Measurements from ENCODE around the genes NMT2 and TRDMT1.

DNA sequence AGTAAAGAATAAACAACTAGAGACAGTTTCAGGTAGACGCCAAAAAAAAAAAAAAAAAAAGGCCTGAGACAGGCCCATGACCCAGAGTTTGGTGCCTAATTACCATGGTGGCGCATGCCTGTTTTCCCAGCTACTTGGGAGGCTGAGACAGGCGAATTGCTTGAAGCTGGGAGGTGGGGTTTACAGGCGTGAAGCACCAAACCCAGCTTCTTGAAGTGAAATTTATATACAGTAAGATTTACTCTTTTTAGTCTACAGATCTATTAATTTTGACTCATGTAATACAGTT, 157.0 kb downstream of the FAM107B start:
- RRBS: no CpG with 5 or more reads among the region's 4 CpGs
CAGE:
- cytosol, long polyA plus RNA: no peak
- long polyA plus RNA: no peak
- nucleus, long polyA plus RNA: no peak

- RRBS: no CpG with 5 or more reads among the region's 5 CpGs
CAGE:
- cytosol, long polyA plus RNA: no peak
- long polyA plus RNA: no peak
- nucleus, long polyA plus RNA: no peak
Measured at GRCh38 chr10:14645129-14645670, 129.5 kb downstream of the FAM107B start.

DNA sequence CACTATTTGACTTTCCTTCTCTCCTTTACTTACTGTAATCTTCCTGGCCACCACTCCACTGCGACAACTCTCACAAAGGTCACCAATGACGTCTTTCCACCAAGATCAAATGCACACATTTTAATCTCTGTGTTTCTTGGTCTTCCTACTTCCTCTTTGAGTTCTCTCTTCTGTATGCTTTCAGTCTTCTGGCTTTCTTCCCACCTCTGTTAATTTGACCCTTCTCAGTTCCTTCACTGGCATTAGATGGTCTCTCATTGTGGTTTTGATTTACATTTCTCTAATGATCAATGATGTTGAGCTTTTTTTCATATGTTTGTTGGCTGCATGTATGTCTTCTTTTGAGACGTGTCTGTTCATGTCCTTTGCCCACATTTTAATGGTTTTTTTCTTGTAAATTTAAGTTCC, 31.9 kb downstream of the FAM107B start:
- RRBS: no CpG with 5 or more reads among the region's 3 CpGs
CAGE:
- cytosol, long polyA plus RNA: no peak
- long polyA plus RNA: no peak
- nucleus, long polyA plus RNA: no peak

DNA sequence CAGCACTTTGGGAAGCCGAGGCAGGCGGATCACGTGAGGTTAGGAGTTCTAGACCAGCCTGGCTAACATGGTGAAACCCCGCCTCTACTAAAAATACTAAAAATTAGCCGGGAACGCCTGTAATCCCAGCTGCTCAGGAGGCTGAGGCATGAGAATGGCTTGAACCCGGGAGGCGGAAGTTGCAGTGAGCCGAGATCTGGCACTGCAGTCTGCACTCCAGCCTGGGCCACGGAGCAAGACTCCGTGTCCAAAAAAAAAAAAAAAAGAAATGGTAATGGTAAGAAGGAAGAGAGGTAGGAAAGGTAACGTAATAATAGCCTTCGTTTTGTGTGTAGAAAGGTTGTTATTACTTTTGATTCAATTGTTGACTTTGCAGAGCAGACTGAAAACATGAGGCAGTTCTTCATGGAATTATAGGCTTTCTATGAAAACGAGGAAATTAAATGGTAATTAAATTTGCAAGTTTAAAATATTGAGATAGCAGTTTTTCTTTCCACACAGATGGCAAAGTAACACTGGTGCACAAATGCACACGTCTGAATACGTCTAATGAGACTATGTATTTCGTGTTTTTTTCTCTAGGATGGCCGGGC, 1.3 kb downstream of the HSPA14 start:
- RRBS: 19% methylated on average over 2 of the region's 18 CpGs
CAGE:
- cytosol, long polyA plus RNA: no peak
- long polyA plus RNA: no peak
- nucleus, long polyA plus RNA: no peak

DNA sequence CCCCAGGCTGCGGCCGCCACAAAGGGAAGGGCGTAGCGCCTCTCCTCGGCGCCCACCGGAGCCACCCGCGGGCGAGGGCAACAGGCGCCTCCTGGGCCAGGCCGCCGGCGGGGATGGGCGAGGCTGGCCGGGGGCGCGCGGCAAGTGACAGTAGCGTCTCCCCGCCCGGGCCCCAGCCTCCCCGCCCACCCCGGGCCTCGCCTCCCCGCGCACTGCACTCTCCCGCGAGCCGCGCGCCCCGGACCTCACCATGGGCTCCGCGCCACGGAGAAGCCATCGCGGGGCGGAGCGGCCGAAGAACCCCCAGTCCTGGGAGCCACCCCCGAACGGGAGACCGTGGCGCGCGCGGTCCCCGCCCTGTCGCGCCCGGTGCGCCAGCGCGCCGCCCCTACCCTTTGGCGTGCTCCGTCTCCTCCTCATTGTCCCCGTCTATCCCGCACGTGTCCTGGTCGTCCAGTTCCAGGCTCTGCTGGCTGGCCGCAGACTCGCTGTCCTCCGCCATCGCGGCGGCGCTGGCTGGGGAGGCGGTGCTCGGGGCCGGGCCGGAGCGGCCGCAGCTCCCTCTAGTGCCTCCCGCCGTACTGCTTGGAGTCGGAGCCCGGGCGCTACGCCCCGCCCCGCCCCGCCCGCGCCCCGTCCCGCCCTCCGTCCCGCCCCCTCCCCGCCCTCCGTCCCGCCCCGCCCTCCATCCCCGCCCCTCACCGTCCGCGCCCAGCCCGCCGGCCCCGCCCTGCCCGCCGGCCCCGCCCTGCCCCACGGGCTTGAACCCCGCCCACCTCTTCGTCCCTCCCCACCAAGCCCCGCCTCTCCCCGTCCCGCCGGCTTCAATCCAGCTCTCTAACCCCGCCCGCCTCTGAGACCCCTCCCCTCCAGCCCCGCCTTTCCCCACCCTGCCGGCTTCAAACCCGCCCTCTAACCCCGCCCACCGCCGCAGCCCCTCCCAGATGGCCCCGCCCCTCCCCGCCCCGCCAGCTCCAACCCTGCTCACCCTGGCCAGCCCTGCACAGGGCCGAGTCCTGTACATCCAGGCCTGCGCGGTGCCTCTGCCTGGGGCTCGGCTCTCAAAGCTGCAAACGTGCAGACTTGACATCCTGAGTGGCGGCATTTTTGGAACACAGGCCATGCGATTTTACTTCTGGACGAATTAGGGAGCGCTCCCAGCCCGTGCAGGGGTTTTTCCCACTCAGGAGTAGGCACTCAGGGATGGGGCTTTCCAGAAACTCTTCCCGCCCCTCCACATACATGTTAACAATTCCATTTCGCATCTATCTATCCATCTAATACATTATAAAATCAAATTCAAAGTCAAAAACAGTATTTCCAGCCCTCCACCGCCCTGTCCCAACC, at the start of gene NMT2:
Gene NMT2 (minus strand): TSS at position 583 of the 1,347 bp plus-strand sequence.
- RRBS: 1% methylated on average over 43 of the region's 135 CpGs
CAGE:
- cytosol, long polyA plus RNA: start-site peak on the minus strand centred at position 432 of the sequence, 14 bp wide, 20 reads; start-site peak on the minus strand centred at position 544 of the sequence, 63 bp wide, 389 reads
- long polyA plus RNA: start-site peak on the minus strand centred at position 550 of the sequence, 75 bp wide, 362 and 372 reads in 2 replicates
- nucleus, long polyA plus RNA: start-site peak on the minus strand centred at position 437 of the sequence, 24 bp wide, 37 reads; start-site peak on the minus strand centred at position 539 of the sequence, 53 bp wide, 534 reads

DNA sequence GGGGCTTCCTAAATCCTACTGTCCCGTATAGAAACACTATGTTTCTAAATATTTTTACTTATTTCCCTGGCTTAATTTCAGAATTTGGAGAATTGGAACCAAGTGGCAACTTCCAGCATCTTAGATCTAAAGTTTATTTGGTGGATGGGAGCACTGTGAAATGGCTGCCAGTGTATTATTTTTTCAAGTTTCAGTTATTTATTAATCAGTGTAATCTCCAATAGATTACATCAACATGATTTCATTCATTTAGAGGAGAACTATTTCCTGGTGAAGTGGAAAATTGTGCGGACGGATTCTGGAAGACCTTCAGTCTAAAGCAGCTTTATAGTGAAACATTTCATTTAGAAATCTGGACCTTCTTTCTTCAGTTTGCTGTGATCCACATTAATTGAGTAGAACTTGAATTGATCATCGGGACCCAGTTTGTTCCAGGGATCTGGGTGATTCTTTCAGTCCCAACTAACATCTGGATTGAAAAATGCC, 2.2 kb upstream of the NMT2 start:
- RRBS: no CpG with 5 or more reads among the region's 4 CpGs
CAGE:
- cytosol, long polyA plus RNA: no peak
- long polyA plus RNA: no peak
- nucleus, long polyA plus RNA: no peak

DNA sequence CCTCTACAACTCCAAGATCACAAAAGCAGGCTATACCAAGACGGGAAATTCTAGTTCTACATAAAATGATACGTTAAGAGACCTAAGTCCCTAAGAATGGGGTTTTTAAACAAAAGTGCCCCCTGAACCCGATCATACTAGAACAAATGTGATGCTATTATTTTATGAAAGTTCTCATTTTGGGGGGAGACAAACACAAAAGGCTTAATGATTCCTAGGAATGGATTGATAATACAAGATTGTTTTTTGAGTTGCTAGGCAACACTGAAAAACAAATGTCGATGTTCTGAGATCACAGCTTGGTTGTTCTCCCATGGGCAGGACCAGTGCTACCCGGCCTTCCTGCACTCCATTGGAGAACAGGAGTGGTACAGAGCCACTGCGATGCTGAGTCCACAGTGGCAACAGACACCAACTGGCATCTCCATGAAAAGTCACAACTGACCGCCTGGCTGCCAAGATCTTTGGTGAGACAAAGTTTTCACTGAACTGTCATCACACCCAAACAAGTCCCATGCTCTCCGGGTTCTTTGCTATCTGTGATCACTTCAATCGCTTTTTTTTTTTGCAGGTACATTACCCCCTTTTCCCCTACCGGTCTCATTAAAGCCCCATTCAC, 68.8 kb upstream of the NMT2 start:
- RRBS: no CpG with 5 or more reads among the region's 10 CpGs
CAGE:
- cytosol, long polyA plus RNA: no peak
- long polyA plus RNA: no peak
- nucleus, long polyA plus RNA: no peak

DNA sequence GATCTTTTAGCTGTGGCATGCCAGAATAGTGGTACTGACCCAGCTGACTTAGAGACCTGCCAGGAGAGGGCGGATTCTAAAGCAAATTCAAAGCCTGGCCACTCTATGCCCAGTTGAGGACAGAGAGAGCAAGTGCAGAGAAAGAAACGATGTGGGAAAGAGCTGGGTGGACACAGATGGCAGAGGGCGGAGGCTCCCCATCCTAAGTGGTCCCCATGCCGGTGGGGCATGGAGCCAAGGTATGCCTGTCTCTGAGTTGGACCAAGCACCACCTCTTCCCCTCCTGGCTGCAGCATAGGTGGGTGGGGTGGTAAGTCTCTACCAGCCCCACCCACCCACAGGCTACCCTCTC, 85.5 kb upstream of the NMT2 start:
- RRBS: no CpG with 5 or more reads among the region's 4 CpGs
CAGE:
- cytosol, long polyA plus RNA: no peak
- long polyA plus RNA: no peak
- nucleus, long polyA plus RNA: no peak

DNA sequence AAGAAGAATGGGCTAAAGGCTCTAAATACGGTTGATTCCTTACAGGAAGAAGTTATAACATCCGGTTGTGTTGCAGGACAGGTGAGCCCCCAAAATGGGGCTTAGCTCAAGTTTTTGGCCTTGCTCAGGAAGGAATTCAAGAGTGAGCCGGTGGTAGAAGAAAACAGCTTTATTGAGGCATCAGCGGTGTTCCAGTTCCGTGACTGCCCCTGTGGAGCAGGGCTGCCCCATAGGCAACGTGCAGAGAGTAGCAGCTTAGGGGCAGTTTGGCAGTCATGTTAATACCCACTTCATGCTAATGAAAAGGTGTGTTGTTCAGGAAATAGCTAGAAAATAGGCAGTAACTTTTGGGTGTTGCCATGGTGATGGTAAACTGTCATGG, 36.2 kb upstream of the MINDY3 start:
- RRBS: 89% methylated on average over 1 of the region's 6 CpGs
CAGE:
- cytosol, long polyA plus RNA: no peak
- long polyA plus RNA: no peak
- nucleus, long polyA plus RNA: no peak

GRCh38 chr10:16520349-16520659, 1.4 kb downstream of the C1QL3 start:
- RRBS: 2% methylated on average over 12 of the region's 30 CpGs
CAGE:
- cytosol, long polyA plus RNA: no peak
- long polyA plus RNA: no peak
- nucleus, long polyA plus RNA: no peak

DNA sequence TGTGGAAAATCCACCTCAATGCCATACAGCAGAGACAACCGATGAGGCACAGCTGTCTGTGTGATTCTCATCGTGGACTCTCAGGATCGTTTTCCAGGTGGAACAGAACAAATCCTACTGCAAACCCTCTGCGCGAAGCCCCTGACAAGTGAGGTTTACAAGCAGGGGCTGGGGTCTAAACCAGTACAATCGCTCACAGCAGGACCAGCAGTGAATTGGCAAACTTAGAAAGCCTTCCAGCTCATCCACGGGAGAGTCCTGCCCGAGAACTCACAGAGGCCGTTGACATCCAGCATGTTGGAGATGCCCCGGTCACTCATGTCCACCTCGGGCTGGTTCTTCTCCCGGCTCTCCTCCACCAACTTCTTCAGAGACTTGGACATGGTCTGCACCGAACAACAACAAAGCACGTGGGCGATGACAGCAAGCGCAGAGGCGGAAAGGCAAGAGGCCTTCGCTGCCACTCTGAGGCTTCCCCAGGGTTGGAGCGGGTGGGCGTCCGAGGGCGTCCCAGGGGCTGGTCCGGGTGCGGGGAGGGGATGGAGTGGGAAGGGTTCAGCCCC, 444 bp downstream of the RSU1 start:
- RRBS: no CpG with 5 or more reads among the region's 24 CpGs
CAGE:
- cytosol, long polyA plus RNA: no peak
- long polyA plus RNA: no peak
- nucleus, long polyA plus RNA: no peak

GRCh38 chr10:16986300-16987342, 143.0 kb downstream of the CUBN start:
- RRBS: no CpG with 5 or more reads among the region's 13 CpGs
CAGE:
- cytosol, long polyA plus RNA: no peak
- long polyA plus RNA: no peak
- nucleus, long polyA plus RNA: no peak

- RRBS: no CpG with 5 or more reads among the region's 14 CpGs
CAGE:
- cytosol, long polyA plus RNA: no peak
- long polyA plus RNA: no peak
- nucleus, long polyA plus RNA: no peak
Measured at GRCh38 chr10:17029198-17030282, 100.1 kb downstream of the CUBN start.

DNA sequence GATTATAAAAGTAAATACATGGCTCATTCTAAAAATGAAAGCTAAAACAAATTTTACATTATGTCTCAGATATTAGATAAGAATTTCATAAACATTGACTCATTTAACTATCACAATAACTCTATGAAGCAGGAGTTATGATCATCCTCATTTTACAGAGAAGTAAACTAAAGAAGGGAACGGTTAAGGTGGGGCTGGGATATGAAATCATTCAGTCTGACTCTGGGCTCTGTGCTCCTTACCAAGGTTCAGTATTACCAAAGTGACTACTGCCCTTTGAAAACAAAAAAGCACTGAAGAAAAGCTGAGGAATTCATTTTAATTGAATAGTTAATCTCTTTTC, 22.1 kb upstream of the CUBN start:
- RRBS: no CpG with 5 or more reads among the region's 1 CpG
CAGE:
- cytosol, long polyA plus RNA: no peak
- long polyA plus RNA: no peak
- nucleus, long polyA plus RNA: no peak

- RRBS: no CpG with 5 or more reads among the region's 62 CpGs
CAGE:
- cytosol, long polyA plus RNA: no peak
- long polyA plus RNA: no peak
- nucleus, long polyA plus RNA: start-site peak on the minus strand at chr10:17201636-17201727, 235 reads
Measured at GRCh38 chr10:17200823-17201867, at the start of gene TRDMT1. TRDMT1 (minus strand) TSS chr10:17201672.

DNA sequence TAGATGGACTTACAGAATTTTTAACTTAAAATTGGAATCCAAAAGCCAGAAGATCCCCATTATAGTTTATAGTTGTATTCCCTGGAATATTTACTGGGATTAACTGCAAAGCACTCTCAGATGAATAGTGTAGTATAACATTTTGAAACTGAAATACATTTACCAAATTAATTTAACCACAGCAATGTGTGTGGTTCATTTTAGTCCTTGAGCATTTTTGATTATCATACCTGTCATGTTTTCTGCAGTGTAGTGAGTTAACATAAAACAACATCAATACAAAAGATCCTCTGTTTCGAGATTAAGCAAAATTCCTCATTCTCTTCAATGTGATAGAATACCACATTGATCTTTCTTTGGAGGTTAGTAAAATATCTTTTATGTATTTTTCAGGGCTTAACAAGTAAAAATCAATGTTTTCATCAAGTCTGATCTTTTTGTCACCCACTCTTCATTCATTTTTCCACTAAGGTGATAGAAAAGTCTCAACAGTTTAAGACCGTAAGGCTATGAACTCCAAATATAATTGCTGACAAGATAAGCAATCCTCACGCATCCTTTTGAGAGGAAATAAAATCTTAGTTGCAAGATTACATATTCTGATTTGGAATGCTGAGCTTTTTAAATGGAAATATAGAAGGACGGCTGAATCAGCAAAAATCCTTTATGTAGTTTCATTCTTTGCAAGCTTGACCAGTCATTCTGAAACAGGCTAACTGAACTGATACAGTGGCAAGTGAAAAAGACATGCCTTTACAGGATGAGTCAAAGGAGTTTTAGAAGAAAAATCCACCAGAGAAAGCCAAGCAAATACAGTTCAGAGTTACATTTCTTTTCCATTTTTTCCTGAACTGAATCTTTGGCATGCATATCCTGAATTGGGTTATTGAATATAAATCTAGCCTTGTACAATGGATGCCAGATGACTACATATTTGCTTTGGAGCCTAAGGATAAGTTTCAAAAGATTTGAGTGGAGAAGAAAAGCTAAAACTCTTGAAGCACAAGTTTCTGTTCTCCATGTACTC, 4.1 kb downstream of the VIM start:
- RRBS: no CpG with 5 or more reads among the region's 4 CpGs
CAGE:
- cytosol, long polyA plus RNA: no peak
- long polyA plus RNA: no peak
- nucleus, long polyA plus RNA: no peak

GRCh38 chr10:17232824-17233077, 4.7 kb downstream of the VIM start:
CAGE:
- cytosol, long polyA plus RNA: no peak
- long polyA plus RNA: no peak
- nucleus, long polyA plus RNA: no peak

DNA sequence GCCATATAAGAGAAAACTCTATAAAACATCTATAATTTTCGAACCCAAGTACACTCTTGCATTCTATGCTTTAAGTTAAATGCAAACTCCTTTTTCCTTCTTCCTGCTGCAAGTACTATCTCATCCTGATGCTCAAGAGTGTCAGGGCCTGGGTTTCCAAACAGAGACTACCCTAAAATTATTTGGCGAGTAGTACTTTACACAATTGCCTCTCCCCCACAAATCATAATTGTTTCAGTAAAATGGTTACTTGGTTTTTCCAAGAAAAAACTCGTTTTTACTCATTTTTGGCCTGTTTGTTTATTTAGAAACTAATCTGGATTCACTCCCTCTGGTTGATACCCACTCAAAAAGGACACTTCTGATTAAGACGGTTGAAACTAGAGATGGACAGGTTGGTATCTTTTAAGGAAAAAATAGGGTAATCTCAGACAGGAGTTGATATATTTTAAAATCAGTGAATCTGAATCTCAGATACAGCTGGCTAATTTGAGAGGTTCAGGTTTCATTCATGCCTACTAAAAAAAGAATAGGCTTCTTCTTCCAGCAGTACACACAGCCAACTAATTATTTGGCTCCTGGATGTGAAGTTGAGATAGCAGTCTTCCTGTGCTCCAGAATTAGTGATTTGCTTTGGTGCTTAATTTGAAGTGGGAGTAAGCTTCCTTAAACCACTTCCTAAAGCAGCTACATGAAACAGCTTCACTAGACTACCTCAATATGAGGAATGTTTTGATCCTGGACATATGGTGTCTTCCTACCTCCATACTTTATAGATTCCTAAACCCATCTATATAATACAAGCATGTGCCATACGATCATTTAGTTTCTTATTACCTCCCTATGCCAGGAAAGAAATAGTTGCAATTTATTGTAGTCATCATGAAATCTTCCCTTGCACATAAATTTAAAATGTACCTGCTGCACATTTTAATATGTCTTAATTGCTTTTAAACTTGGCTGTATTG, 8.2 kb downstream of the VIM start:
- RRBS: no CpG with 5 or more reads among the region's 5 CpGs
CAGE:
- cytosol, long polyA plus RNA: no peak
- long polyA plus RNA: no peak
- nucleus, long polyA plus RNA: no peak

DNA sequence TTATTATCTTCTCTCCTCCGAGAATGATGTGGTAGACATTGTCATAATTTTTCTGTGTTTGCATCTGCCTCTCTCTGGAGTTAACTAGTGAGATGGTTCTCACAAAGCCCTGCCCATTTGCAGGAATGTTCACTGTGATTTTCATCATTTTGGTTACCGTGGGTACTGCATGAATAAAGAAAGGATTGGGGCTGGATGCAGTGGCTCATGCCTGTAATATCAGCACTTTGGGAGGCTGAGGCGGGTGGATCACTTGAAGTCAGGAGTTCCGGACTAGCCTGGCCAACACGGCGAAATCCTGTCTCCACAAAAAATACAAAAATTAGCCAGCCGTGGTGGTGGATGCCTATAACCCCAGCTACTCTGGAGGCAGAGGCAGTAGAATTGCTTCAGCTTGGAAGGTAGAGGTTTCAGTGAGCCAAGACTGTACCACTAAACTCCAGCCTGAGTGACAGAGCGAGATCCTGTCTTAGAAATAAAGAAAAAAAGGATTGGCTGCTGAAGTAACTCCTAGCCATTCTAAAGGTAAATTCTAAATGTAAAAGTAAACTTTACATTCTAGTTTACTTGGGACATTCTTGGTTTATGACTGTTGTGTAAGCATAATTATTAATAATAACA, 10.9 kb downstream of the VIM start:
- RRBS: no CpG with 5 or more reads among the region's 8 CpGs
CAGE:
- cytosol, long polyA plus RNA: no peak
- long polyA plus RNA: no peak
- nucleus, long polyA plus RNA: no peak

DNA sequence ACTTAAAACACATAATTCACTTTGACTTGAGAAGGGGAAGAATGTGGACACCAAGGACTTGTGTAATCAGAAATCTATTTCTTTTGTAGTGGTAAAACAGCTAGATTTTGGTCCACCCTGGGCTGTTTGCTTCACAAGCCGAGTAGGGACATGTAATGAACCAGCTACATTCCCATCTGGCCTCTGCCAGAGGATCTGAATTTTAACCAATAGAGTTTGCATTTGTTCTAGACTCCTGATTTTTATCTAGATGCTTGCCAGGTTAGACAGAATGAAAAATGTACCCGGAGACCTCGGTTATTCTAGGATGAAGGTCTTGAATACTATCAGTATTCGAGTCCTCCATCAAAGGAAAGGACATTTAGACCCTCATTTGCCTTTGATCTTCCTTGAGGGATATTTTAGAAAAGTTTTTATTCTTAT, 2.0 kb downstream of the CACNB2 start:
- RRBS: no CpG with 5 or more reads among the region's 4 CpGs
CAGE:
- cytosol, long polyA plus RNA: no peak
- long polyA plus RNA: no peak
- nucleus, long polyA plus RNA: no peak

Data from H1 (cell line).